SP-49 (cell line): ENCODE measurements around a stretch of chr2.

DNA sequence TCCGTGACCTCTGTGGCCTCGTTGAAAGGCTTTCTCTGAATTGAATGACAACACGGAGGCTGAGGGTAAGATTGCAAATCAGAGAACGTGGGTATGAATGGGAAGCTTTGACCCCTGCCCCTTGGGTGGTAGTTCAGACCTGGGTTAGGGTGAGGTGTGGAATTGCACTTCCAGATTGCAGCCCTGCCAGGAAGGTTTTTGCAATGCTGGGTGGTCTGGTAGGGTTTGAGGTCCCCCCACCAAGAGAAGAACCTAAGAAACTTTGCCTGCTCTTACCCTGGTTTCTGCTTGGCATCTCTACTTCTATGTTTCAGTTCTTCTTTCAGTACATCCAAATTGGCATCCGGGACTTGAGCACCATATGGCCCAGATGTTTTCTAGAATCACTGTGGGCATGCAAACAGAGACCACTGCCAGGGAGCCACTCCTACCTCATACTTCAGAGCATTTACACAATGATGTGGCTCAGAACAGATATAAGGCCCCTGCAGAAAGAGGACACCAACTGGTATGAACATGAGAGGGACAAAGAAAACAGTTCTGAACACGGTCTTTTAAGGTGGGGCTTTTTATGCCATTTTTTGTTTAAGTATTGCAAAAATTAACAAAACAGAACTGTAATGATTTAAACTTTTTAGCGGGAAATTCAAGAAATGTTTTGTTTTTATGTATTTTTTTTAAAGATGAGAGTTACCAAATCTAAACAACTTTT lies 210.6 kb upstream of the RBMS1 start:
- PRO-cap: unidirectional peak, plus-strand start at position 43 of the sequence; bidirectional peak, plus-strand start at position 504 of the sequence, minus-strand start at position 299 of the sequence

DNA sequence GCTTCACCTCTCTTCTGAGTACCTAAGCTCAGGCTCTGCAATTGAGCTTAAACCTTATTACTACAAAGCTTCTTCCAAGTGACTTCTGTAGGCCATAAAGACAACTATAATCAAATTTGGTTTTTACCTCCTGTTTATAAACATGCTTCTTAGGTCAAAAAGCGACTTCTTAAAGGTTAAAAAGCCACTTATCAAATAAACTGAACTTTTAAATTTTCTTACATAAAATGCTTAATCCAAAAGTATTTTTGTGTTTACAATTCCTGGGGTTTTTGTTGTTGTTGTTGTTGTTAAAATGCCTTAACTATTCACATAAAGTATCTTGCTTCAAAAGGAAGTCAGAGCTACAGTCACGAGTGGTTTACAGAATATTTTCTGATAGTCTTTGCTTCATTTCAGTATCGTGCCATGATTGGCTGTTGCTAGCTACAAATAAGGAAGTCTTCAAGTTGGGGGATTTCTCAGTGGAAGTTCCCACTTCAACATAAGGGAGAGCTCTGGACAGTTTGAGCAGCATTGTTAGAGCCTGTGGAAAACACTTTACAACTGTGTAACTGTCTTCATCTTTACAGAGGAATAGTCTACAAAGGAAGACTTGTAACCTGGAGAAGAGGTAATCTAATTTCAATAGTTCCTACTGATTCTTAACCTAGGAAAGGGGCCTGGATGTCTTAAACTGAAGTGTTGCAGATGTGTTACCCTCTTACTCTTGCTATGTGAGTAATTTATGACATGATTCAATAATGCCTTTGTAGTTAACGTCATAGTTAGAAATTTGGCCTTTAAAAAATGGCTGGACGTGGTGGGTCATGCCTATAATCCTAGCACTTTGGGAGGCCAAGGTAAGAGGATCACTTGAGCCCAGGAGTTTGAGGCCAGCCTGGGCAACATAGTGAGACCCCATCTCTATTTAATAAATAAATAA lies 23.5 kb upstream of the TANK start:
- PRO-cap: unidirectional peak, plus-strand start at position 458 of the sequence; unidirectional peak, plus-strand start at position 513 of the sequence

DNA sequence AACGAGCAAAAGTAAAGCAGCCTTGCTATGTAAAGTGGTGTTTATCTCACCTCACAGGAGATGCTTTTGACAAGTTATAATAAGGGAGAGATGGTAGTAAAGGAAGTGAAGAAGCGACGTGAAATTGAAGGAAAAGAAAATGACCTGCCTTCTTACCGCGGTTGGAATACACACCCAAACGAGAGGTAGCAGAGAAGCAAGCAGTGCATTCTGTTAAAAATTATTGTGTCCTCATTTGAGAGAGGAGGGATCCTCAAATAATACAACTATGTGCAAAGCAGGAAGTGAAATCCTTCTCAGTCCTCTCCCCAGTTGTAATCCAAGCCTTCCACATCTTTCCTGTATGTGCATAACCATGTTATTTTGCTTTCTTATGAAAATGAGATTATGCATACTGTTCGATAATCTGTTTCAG lies 1.0 kb downstream of the TANK start:
- PRO-cap: no peak

DNA sequence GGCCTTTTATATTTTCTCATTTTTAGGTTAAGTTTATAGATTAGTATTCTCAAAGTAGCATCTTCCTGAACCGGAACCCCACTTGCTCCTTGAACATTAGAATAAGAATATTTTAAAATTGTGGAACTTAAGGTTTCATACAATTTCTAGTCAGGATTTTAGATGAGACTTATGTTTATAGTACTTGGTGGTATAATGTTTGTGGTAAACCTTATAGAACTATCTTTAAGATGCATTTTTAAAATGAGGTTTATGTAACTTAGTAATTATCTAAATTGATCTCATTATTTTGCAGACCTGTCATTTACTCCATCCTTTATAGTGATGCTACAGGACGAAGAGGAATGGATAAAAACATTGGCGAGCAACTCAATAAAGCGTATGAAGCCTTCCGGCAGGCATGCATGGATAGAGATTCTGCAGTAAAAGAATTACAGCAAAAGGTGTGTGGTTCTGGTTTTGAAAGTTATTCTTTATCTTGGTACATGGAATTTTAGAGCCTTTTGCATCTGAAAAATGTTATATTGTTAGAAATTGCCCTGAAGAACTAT lies 19.2 kb downstream of the TANK start:
- PRO-cap: no peak

DNA sequence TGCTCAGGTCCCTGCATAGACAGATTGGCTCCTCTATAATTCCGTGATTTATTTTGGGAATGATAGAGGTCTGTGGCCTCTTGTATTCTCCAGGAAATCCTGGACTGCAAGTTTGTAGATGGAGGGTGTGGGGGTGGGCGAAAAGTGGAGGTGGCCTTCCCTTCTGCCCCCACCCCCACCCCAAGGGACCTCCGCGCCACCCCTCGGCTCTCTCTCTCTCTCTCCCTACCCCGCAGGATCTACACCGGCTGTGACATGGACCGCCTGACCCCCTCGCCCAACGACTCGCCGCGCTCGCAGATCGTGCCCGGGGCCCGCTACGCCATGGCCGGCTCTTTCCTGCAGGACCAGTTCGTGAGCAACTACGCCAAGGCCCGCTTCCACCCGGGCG lies 7.0 kb downstream of the TBR1 start:
- PRO-cap: no peak

DNA sequence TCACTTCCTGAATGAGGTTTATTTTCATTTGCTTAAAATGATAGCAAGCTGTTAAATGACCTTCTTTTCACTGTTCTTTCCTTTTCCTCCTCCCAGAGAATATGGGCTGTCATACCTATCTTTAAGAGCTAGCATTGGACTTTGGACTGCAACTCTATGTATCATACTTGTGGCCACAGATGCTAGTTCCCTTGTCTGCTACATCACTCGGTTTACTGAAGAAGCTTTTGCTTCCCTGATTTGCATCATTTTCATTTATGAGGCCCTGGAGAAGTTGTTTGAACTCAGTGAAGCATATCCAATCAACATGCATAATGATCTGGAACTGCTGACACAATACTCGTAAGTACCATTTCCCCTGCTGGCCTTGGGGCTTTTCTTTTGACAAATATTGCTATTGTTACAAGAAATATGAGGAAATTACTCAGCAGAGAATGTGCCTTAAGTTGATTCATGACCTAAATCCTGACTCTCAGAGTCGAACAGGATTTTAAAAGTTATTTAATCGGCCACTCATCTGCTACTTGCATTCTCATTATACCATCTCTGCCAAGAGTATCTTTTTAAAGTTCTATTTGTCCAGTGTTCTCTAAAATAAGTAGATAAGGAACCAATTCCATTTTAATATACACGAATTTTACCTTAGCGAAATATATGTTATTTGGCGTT lies 168.3 kb downstream of the DPP4 start:
- PRO-cap: no peak

DNA sequence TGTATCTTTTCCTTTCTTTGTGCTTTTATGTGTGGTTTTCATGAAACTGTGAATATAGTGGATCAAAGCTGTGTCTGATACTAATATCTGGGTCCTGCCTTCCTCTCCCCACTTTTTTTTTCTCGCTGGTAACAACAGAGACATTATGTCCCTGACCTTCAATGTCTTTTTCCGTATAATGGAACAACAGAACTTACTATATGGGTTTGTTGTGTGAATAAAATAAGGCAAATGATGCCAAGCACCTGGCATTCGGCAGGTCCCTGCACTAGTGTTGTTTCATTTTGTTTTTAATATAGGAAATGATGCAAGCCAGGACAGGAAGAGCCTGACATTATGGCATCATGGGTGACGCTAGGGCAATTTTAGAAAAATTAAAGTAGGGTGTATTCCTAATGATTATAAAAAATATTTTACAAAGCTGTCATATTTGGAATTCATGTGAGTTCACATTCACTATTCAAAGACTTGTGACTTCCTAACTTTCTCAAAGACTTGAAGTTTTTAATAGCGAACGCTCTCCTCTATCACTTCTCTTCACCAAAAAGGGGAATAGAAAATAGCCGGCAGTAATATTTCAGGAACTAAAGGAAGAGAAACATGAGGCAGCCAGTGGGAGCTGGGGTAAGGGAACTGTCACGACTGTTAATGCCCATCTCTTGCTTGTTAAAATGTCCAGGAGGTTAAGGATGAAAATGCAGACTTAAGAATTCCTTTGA lies 60.4 kb downstream of the DPP4 start:
- PRO-cap: no peak

DNA sequence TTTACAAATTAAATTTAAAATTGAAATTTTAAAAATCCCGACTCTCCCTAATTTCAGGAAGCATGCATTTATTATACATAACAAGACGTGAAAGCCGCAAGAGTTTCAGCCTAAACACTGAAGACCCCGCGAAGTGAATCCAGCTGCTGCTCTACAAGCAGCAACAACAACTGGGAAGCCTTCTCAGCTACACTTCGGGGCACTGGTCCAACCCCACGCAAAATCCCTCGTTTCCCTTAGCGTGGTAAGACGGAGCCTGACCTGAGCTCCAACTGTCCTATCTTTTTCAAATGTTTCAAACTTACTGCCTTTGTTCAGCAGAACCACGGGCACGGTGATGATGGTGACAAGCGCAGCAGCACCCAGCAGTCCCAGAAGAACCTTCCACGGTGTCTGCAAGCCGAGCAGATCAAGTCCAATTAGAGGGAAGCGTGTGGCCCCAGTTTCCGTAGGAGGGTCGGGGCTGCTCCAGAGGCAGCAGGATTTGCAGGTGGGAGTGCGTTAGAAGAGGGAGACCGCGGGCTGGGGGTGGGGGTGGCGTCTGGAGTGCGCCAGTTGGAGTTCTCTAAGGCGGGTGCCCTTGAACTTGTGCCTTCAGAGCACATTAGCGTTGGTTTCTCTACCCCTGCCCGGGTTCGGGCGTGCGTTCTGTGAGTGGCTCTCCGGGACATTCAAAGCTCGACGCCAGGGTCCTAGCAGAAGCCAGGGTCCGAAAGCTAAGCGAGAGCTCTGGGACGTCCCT lies 750 bp downstream of the DPP4 start:
- PRO-cap: no peak

DNA sequence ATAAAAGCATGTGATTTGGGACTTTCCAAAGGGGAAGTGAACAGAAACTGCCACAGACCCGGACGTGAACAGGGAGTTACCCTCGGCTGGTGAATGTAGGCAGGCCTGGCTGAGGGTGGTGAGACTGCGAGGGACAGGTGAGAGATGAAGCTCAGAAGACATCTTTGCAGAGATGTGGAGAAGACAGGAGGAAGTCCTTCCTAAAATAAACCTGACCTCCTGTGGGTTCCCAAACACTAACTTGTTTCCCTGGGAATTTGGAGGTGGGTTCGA lies 415 bp upstream of the IFIH1 start:
- PRO-cap: no peak

DNA sequence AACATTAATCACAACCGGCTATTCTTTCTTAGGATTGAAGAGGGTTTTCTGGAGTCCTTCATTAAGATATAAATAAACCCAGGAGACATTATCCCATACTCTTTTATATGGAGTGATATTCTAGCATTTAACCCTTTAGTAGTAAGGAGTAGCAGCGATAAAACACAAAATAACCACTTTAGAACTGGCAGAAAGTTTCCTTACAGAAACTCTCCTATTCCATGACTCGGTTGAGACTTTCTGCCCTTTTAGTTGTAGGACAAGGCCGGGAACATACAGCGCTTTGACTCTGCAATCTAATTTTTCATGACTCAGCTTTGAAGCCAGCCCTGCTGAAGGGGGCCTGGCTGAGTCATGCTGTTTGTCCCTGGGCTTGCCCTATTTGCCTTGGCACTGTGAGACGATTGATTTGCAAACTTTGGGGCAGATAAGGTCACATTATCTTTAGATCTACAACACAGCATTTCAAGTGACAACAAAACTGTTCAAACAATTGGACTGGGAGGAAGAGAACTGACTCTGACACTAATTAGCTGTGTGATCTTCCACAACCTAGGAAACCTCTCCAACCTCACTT lies 238.4 kb downstream of the GCA start:
- PRO-cap: no peak

DNA sequence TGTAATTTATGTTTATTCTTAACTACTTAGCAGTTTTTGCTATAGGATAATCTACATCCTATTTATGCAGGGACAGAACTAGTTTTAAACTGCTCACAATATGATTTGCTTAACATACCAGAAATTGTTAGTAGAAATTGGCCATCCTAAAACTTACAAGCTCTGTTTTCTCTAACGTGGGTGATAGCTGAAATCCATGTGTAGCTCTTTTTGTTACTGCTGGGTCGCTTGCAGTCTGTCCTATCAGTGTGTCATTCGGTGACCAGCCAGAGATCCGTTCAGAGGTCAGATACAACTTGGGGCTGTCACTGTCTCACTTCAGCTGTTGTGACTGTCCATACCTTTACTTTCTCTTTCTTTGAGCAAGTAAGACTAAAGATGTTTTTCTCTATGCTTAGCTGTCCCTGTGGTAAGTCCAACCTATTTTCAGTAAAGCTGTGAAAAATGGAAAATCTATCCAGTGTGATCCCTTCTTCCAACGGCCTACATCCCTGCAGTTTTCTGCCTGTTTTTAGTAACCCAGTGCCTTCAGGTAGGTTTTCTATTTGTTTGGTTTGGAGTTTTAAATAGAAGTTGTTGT lies 282.9 kb upstream of the KCNH7 start:
- PRO-cap: no peak

DNA sequence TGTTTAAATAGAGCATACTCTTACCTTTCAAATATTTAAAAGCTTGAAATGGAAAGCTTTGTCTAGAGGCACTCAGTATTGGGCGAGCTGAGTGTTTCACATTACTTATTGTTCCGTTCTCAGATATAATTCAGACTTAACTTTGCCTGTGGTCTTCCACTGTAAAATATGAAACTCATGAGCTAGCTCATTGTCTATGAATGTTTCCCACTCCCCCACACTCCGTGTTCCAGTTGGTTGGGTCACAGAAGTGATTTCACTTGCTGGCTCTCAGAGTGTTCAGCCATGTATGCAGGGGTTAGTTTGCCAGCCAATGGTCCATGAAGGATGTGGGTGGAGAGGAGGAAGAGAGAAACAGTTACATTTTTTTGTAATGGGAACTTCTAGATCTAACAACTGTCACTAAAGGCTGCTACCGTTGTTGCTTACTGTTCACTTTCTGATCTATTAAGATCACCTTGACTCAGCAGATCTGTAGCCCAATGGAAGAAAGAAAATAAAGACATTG lies 279.5 kb upstream of the FIGN start:
- PRO-cap: no peak

DNA sequence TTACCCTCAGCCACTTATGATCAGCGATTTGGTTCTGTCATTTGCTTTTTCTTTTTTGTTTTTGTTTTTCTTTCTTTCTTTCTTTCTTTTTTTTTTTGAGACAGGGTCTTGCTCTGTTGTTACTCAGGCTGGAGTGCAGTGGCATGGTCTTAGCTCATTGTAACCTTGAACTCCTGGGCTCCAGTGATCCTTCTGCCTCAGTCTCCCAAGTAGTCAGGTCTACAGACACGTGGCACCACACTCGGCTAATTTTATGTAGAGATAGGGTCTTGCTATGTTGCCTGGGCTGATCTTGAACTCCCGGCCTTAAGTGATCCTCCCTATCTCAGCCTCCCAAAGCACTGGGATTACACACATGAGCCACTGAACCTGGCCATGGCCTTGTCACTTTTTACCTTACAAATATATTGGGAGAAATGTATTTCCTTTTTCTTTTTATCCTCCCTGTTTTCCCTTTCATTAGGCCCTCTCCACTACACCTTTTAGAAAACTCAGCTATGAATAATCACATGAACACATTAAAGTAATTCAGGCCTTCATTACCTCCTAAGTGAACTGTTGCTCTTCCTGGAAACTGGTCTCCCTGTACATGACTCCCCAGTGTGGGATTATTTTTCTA lies 31.2 kb upstream of the GRB14 start:
- PRO-cap: no peak

DNA sequence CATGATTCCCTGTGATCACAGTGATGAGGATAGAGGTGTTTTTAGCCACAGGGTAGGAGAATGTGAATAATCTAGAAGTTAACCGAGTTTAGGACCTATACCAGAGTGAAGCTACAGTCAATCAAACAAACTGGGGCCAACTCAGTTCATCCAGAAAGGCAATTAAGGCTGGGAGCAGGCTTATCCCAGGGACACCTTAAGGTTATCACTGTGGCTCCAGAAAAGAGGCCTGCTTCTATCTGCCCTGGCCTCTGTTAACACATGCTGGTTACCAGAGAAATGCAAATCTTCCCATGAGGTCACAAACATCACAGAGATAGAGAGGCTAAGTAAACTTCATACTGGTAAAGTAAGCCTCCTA lies 93.2 kb upstream of the GRB14 start:
- PRO-cap: no peak

DNA sequence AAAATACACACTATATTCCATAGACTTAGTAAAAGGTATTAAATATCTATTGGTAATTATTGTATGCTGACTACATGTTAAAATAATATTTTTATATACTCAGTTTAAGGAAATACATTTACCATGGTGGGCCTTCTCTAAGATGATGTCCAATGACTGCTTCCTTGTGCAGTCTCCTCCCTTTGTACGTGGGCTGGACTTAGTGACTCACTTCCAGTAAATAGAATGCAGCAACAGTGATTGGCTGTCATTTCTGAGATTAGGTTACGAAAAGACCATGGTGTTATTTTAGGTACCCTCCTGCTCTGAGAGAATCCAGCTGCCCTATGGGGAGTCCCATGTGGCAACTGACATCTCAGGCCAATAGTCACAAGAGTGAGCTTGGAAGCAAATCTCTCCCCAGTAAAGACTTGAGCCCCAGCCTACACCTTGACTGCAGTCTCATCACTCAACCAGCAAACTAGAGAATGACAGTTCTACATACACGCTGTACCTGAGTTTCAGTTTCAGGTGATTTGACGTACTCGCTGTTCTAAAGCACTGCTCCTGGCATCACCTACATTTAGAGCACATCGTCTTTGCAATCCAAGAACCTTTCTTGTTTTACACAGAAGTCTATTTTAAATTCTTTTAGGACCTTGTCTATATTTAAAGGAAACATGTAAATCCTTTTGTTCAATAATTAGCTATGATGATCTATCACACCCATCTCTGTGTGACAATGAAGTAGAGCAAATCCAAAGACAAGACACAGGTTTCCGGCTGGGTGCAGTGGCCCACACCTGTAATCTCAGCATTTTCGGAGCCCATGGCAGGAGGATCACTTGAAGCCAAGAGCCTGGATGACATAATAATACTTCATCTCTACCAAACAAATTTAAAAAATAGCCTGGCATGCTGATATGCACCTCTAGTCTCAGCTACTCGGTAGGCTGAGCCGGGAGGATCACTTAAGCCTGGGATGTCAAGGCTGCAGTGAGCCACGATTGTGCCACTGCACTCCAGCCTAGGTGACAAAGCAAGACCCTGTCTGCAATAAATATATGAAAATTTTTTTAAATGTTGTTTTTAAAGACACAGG lies 87.2 kb downstream of the COBLL1 start:
- PRO-cap: no peak

- PRO-cap: no peak
These were observed 65.3 kb downstream of the COBLL1 start for GRCh38 chr2:164776149-164776817.

- PRO-cap: no peak
These were observed 32.9 kb downstream of the COBLL1 start for GRCh38 chr2:164808657-164809155.

GRCh38 chr2:164839736-164840218 lies 1.8 kb downstream of the COBLL1 start:
- PRO-cap: no peak

GRCh38 chr2:165293733-165294189 lies 54.5 kb downstream of the SCN2A start:
- PRO-cap: no peak

DNA sequence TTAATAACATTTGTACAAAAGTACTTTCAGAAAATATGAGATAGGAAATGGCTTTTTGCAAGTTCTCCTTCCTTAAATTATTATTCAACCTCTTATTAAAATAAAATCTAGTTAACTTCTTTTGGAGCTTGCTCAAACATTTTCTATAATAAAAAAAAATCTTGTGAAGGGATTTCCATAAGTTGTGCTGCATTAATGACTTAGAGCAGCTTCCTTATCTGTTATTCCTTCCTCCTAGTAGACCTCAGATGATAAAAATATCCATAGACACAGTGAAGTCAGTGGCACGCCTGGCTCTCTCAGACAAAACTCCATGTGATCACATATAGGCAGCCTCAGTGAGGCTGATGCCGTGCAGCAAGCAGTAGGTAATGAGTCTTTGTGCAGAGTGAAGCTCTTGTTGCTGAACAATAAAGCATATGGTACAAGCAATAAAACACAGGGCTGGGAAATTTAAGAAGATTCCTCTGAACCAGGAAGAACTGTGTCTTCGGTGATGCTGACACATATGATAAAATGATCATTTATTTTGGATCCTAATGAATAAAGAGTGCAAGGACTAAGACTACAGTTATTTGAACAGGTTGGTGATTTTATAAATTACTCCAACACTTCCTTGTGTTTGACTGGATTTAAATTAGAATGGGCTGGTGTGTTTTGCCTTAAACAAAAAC lies 102.6 kb downstream of the CSRNP3 start:
- PRO-cap: no peak